A172 (cell line): ENCODE data around the genes ZNF160, ZNF845, ZNF761 and TARM1.

- RAMPAGE, long total RNA, result no peak
Measured at GRCh38 chr19:52944886-52945589, 17.6 kb downstream of the ZNF816 start.

DNA sequence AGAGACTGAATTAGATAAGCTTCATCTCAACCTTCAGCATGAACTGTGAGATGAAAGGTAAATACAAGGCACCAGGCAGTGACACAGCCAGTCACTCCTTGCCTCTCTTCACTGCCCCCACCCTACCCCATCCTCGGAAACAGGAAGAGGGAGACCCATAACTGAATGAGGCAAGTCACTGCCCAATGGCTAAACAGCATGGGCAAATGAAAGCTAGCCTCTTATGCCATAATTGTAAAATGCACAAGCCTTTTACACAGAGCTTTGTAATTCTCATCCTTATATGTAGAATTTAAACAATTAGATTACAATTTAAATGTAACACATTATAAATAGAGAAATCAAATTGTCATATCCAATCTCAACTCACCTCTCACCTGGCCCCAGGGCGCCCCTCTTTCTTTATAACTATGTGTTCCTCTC, 1.6 kb downstream of the ZNF160 start:
- RAMPAGE, long total RNA, result no peak

DNA sequence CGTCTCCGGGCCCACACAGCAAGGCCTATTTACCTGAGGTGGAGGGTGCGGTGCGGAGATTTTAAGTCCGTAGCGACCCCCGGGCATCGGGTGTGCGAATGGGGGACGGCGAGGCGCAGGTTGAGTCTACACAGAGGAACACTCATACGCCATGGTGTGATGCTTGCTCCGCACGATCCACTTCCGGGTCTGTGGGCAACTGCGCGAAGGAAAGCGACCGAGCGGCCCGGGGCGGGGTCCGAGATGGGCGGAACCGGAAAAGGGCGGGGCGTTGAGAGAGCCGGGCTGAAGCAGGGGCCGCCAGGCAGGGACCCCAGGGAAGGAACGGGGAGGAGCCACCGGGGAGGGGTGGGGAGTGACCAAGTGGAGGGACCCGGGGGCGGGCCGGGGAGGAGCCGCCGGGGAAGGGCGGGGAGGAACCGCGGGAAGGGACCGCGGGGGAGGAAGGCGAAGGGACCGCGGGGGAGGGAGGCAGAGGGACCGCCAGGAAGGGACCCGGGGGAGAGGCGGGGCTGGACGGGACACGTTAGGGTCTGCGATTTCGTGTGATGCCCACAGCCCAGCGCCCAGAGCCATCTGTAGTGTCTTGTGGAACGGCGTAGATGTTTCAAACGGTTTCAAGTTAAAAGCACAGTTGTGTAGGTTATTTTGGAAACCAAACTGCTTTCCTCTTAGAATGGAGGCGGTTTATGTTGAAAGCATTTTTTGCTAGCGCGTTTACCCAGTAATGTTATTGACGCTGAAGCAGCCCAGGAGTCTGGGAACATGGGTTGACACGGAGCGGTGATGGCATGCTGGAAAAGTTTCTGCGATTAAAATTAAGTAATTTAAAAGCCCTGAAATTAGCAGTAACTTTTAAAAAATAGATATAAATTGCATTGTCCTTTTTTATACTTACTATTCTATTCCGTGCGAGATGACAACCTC, at the start of gene ZNF160:
Gene ZNF160, minus strand, starts transcription at position 191 of the 927 bp plus-strand sequence.
- RAMPAGE, long total RNA, result no peak

- RAMPAGE, long total RNA, result no peak
Measured at GRCh38 chr19:53332924-53333480, 547 bp upstream of the ZNF845 start.

GRCh38 chr19:53333481-53334706, at the start of gene ZNF845:
TSS of gene ZNF845 (plus strand) at chr19:53333749.
- RAMPAGE, long total RNA, result start-site peak on the plus strand at chr19:53333719-53333770, 77 and 57 reads in 2 replicates

DNA sequence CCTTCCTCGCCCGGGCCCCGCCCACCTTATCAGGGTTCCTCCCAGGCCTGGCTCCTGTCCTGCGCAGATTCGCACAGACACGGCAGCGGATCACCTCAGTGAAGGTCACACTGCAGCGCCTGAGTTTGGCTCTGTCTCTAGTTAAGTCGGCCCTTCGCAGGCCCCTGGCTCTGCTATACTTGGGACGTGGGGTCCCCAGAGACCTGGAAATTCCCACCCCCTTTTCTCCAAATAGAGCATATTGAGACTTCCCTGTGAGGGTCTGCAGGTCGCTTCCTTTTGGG, 7.2 kb upstream of the ZNF525 start:
- RAMPAGE, long total RNA, result no peak

GRCh38 chr19:53431324-53432130, at the start of gene ZNF761:
TSS of gene ZNF761 (plus strand) at chr19:53431984.
- RAMPAGE, long total RNA, result no peak

GRCh38 chr19:53459506-53459879, 8.0 kb upstream of the ZNF813 start:
- RAMPAGE, long total RNA, result no peak

DNA sequence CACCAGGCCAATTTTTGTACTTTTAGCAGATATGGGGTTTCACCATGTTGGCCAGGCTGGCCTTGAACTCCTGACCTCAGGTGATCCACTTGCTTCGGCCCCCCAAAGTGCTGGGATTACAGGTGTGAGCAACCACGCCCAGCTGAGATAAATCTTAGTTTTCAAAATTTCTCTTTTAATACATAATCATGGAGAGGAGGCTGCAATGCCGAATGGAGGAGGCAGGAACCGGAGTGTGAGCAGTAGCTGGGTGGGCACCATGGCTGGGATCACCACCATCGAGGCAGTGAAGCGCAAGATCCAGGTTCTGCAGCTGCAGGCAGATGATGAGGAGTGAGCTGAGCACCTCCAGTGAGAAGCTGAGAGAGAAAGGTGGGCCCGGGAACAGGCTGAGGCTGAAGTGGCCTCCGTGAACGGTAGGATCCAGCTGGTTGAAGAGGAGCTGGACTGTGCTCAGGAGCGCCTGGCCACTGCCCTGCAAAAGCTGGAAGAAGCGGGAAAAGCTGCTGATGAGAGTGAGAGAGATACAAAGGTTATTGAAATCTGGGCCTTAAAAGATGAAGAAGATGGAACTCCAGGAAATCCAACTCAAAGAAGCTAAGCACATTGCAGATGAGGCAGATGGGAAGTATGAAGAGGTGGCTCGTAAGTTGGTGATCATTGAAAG, 11.7 kb downstream of the ZNF813 start:
- RAMPAGE, long total RNA, result no peak

DNA sequence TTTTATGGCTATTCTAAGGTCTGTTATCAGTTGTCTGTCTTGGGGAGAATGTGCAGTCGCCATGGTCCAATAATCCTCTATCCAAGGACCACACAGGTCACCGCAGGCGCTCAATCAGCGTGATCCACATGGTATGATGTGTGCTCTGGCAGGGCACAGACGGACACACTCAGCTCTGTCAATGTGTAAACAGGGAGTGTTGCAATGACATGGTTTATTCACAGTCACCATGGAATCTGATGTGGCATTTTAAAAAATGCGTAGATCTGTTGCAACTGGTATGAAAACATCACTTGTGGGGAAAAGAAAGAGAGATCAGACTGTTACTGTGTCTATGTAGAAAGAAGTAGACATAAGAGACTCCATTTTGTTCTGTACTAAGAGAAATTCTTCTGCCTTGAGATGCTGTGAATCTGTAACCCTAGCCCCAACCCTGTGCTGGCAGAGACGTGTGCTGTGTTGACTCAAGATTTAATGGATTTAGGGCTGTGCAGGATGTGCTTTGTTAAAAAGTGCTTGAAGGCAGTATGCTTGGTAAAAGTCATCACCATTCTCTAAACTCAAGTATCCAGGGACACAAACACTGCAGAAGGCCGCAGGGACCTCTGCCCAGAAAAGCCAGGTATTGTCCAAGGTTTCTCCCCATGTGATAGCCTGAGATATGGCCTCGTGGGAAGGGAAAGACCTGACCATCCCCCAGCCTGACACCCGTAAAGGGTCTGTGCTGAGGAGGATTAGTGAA, 30.0 kb downstream of the ZNF813 start:
- RAMPAGE, long total RNA, result no peak

- RAMPAGE, long total RNA, result no peak
Measured at GRCh38 chr19:53537079-53537491, 860 bp upstream of the ZNF331 start.

- RAMPAGE, long total RNA, result no peak
Measured at GRCh38 chr19:53538510-53538893, 557 bp downstream of the ZNF331 start.

GRCh38 chr19:53557583-53557782, 19.5 kb downstream of the ZNF331 start:
- RAMPAGE, long total RNA, result no peak

- RAMPAGE, long total RNA, result no peak
Measured at GRCh38 chr19:53576780-53577893, 39.2 kb downstream of the ZNF331 start.

DNA sequence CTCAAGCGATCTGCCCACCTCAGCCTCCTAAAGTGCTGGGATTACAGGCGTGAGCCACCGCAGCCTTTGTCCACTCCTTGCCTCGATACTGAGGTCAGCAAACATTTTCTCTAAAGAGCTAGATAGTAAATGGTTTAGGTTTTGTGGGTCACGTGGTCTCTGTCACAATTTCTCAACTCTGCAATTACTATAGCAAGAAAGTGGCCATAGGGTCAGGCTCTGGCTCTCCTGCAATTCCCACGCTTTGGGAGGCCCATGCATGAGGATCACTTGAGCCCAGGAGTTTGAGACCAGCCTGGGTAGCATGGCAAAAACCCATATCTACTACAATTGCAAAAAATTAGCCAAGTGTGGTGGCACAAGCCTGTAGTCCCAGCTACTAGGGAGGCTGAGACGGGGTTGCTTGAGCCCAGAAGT, 42.7 kb downstream of the NLRP12 start:
- RAMPAGE, long total RNA, result no peak

GRCh38 chr19:53945360-53945940, 17.3 kb upstream of the CACNG8 start:
- RAMPAGE, long total RNA, result no peak

DNA sequence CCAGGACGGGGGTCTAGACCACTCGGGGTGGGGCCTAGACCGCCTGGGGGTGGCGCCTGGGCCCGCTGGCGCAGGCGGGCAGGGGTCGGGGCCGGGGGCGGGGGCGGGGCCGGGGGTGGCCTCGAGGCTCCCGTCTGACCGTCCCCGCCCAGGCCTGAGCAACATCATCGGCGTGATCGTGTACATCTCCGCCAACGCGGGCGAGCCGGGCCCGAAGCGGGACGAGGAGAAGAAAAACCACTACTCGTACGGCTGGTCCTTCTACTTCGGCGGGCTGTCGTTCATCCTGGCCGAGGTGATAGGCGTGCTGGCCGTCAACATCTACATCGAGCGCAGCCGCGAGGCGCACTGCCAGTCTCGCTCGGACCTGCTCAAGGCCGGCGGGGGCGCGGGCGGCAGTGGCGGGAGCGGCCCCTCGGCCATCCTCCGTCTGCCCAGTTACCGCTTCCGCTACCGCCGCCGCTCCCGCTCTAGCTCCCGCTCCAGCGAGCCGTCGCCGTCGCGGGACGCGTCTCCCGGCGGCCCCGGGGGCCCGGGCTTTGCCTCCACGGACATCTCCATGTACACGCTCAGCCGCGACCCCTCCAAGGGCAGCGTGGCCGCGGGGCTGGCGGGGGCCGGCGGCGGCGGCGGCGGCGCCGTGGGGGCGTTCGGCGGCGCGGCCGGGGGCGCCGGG, 9.4 kb upstream of the CACNG6 start:
- RAMPAGE, long total RNA, result no peak

DNA sequence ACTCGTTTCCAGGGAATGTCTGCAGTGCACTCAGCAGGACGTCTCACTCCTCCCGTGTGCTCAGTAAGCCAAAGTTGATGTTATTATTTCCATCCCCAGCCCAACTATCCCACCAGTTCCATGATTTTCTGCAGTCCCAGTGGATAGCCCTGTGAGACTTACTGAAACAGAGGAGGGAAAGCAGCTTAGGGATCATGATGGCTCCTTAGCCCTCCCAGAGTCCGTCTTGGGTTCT, at the start of gene TARM1:
Gene TARM1, minus strand, starts transcription at position 221 of the 235 bp plus-strand sequence.
- RAMPAGE, long total RNA, result no peak

DNA sequence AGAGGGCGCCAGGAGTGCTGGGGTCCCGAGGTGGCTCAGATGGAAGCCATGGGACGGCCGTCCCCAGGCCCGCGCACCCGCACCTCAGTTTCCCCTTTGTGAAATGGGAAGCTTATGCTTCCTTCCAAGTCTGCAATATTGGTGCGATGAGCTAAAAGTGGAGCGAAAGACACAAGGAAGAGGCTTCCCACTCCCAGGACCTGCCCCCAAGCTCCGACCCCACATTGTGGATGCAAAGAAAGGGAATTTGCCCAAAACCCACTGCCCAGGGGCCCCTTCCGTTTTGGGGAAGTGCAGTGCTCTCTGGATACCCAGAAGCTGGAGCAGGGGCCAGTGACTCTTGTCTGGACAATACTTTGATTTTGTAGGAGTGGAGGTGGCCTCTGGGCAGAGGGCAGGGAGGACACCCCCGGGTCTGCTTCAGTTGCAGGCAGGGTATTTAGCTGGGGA, 545 bp upstream of the TMC4 start:
- RAMPAGE, long total RNA, result no peak

GRCh38 chr19:54186755-54187630, 2.4 kb downstream of the MBOAT7 start:
- RAMPAGE, long total RNA, result no peak